Cardiac fibroblast (primary cell): ENCODE measurements around the genes OGG1 and JAGN1.

GRCh38 chr3:8657906-8659083, 13.7 kb upstream of the SSUH2 start:
- RRBS, result no CpG with 5 or more reads among the region's 16 CpGs

- RRBS, result no CpG with 5 or more reads among the region's 11 CpGs
These were observed 37.3 kb upstream of the SSUH2 start for GRCh38 chr3:8681762-8682418.

DNA sequence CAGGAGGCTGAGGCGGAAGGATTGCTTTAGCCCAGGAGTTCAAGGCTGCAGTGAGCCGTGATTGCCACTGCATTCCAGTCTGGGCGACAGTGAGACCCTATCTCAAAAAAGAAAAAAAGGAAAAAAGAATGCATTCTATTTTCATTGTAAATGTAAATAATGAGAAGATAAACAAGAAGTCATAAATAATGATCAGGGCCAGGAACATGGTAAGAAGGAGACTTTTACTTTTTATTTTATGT, 3.2 kb downstream of the RAD18 start:
- RRBS, result no CpG with 5 or more reads among the region's 3 CpGs

- RRBS, result no CpG with 5 or more reads among the region's 14 CpGs
These were observed 46.0 kb upstream of the THUMPD3 start for GRCh38 chr3:9316670-9317469.

GRCh38 chr3:9342580-9343211, 20.2 kb upstream of the THUMPD3 start:
- RRBS, result no CpG with 5 or more reads among the region's 5 CpGs

DNA sequence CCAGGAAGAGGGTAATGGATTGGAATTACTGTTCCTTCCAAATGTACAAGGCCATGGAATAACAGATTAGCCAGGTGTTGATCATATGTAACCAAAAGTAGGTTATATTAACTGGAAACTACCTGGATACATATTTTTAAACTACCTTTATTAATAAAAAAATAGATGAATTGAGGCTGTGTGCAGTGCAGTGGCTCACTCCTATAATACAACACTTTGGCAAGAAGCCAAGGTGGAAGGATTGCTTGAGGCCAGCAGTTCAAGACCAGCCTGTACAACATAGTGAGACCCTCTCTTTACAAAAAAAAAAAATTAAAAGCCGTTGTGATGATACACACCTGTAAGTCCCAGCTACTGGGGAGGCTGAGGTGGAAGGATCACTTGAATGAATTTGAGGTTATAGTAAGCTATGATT, 43.3 kb downstream of the SETD5 start:
- RRBS, result no CpG with 5 or more reads among the region's 1 CpG

- RRBS, result no CpG with 5 or more reads among the region's 2 CpGs
These were observed 76.3 kb downstream of the LHFPL4 start for GRCh38 chr3:9477303-9477787.

DNA sequence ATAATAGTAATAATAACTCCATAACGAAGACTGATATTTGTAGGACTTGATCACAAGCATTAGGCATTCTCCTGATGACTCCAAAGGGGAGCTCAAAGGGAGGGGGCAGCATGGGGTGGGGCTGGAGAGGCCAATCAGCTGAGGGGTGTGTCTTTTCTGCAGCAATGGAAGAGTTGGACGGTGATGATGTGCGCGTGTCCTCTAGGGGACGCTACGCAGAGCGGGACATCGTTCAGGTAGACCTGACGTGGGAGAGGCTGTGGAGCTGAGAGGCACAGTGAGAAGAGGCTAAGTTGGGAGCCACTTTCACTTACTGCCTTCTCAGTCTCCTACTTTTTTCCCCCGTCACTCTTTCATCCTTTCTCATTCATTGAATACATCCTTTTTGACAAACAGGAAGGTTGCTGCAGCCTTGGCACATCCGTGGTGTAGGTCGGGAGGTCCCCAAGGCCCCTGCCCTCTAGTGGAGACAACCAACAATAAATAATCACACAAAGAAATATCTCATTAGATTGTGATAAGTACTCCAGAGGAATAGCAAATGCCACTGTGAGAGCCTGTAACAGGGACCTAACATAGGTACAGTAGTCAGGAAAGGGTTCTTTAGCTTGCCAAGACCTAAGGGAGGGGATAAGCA, 4.5 kb upstream of the BRPF1 start:
- RRBS, result no CpG with 5 or more reads among the region's 12 CpGs

DNA sequence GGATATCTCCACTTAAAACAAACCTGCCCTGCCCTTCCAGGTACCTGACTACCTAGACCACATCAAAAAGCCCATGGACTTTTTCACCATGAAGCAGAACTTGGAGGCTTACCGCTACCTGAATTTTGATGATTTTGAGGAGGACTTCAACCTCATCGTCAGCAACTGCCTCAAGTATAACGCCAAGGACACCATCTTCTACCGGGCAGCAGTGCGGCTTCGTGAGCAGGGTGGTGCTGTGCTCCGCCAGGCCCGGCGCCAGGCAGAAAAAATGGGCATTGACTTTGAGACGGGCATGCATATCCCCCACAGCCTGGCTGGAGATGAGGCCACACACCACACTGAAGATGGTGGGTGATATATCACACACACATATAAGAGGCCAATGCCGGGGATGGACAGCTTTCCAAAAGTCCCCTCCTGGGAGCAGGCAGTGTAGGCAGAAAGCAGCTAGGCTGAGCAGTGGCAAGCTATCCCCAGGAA, 6.8 kb upstream of the OGG1 start:
- RRBS, result 96% methylated on average over 5 of the region's 11 CpGs

DNA sequence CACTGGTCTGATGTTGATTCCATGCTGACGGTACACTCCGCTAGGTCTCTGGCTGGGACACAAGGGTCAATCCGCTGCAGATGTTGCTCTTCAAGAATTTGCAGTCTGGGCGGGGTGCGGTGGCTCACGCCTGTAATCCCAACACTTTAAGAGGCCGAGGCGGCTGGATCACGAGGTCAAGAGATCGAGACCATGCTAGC, 1.1 kb upstream of the OGG1 start:
- RRBS, result no CpG with 5 or more reads among the region's 10 CpGs

GRCh38 chr3:9749659-9750724, at the start of gene OGG1:
OGG1 (plus strand) TSS chr3:9749952.
- RRBS, result 0% methylated on average over 2 of the region's 63 CpGs

DNA sequence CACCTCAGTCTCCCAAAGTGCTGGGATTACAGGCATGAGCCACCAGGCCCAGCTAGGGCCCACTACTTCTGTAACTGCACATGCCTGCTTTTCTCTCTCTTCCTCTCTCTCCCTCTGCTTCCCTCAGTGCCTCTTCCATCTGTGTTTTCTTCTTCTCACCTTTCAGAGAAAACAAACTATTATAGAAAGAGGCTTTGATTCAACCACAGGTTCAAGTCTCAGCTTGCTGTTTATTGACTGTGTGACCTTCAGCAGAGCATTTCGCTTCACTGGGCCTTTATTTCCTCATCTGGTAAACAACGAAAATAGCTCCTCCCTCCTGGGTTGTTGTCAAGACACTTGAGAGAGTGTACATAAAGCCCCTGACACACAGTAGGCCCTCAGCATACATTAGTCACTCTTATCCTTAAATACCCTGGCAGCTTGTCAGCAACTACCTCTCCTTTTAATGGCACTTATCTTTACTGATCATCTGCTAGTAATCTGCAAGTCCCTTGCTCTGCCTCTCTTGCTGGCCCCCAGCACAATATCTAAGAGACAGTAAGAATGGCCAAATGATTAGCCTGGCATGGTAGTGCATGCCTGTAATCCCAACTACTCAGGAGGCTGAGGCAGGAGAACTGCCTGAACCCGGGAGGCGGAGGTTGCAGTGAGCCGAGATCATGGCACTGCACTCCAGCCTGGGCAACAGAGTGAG, 10.0 kb downstream of the TADA3 start:
- RRBS, result no CpG with 5 or more reads among the region's 5 CpGs

DNA sequence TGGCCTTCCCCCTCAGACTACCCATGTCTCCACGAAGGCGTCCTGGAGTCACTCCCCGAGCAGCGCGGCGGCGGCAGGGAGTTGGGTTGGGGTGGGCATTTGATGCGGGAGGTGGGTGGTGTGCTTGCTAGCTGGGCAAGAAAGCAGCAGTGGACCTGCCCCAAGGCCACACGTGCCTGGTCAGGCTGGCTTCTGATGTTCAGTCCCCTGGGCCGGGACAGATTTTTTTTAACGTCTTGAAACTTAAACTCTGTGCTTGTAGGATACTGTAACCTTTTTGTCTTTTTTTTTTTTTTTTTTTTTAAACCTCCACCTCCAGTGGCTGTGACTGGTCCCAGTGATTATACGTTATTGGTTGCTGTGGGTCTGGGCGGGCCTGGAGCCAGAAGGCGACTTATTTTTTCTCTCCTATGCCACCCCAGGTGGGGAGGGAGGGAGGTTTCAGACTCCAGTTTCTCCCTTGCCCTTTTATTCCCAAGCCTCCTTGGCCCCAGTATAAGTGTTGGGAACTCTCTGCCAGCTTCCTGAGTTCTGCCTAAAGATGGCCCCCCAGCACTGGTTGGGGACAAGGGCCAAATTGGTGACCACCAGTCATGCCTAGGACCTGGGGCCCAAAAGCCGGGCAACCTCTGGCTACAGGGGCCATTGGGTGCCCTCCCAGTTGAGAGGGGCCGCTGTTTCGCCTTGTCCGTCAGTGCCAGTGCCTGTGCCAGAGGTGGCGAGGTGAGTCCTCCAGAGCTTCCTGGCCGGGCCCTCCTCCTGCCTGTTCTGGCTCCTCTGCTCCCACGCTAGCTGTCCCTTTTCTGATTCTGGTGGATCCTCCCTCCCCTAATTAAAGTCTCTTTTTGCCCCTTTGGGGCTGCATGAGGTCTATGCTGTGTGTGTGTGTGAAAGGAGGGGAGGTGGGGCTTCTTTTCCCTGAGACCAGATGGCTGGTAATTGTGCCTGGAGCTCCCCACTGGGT, 3.5 kb upstream of the TTLL3 start:
- RRBS, result no CpG with 5 or more reads among the region's 21 CpGs

GRCh38 chr3:9862490-9863151, 17.4 kb downstream of the CIDEC start:
- RRBS, result 12% methylated on average over 5 of the region's 49 CpGs

- RRBS, result no CpG with 5 or more reads among the region's 75 CpGs
These were observed at the start of gene JAGN1 for GRCh38 chr3:9890279-9891483. JAGN1 (plus strand) TSS chr3:9890610.

DNA sequence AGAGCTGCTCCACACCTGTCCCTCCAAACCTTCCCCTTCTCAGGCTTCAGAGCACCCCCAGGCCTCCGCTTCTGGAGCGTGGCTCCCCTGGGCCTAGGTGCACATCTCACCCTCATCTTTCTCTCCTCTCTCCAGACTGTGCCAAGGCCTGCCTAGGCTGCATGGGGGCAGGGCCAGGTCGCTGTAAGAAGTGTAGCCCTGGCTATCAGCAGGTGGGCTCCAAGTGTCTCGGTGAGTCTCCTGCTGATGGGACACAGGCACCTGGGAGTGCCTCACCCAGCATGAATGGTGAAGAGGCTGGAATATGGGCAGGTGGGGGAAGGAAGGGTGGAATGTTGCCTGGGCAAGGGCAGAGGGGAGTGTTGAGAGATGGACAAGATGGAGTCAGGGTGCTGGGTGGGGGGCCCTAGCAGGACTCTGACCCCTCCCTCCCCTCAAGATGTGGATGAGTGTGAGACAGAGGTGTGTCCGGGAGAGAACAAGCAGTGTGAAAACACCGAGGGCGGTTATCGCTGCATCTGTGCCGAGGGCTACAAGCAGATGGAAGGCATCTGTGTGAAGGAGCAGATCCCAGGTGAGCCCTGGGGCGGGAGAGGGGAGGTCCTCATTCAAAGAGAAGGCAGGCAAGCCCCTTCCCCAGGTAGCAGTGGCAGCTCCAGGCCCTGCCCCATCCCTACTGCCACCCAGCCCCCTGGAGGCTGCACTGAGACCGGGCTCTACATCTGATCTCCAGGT, 9.1 kb downstream of the PRRT3 start:
- RRBS, result no CpG with 5 or more reads among the region's 11 CpGs

DNA sequence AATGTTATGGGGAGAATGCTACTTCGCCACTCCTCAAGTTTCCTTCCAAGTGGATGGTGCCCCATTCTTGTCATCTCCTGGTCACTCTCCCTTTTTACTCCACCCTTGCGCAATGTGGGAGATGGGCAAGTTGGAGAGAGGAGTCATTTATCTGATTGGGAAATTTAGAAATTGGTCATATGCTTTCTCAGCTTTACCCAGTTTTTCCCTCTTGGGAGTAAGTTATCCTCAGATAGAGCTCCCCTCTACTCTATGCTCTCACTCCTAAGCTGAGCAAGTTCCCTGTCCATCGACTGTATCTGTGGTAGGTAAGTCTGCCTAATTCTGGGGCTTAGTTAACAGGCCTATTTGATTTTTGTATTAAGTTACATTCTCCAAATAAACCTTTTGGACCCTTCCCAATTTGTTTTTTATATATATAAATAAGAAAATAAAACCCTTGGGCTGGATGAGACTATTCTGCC, 14.3 kb downstream of the FANCD2OS start:
- RRBS, result no CpG with 5 or more reads among the region's 3 CpGs

DNA sequence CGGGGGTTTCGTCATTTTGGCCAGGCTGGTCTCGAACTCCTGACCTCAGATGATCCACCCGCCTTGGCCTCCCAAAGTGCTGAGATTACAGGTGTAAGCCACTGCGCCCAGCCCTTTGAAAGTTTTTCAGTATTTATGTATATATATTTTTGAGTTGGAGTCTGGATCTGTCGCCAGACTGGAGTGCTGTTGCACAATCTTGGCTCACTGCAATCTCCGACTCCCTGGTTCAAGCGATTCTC, 1.7 kb downstream of the VHL start:
- RRBS, result no CpG with 5 or more reads among the region's 8 CpGs

DNA sequence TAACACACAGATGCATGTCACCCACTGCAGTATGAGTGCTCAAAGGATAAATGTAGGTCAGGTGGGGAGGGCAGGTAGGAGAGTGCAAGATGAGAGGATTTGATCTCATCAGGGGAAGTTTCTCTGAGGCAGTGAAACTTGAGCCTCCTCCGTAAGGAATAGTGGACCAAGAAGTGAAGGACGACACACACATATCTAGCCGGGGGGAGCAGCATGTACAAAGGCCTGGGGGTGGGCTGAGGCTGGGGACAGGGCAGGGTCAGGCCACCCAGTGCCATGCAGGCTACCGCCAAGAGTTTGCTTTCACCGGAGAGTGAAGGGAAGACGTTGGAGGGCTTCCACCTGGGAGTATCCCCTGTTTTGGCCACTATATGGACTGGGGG, 24.4 kb downstream of the IRAK2 start:
- RRBS, result 100% methylated on average over 1 of the region's 6 CpGs

- RRBS, result no CpG with 5 or more reads among the region's 3 CpGs
These were observed 35.9 kb upstream of the TATDN2 start for GRCh38 chr3:10212349-10212796.